ENCODE measurements around a stretch of chr1.

GRCh38 chr1:234553491-234554083 lies 56.4 kb downstream of the IRF2BP2 start:
- RRBS: no CpG with 5 or more reads among the region's 15 CpGs

DNA sequence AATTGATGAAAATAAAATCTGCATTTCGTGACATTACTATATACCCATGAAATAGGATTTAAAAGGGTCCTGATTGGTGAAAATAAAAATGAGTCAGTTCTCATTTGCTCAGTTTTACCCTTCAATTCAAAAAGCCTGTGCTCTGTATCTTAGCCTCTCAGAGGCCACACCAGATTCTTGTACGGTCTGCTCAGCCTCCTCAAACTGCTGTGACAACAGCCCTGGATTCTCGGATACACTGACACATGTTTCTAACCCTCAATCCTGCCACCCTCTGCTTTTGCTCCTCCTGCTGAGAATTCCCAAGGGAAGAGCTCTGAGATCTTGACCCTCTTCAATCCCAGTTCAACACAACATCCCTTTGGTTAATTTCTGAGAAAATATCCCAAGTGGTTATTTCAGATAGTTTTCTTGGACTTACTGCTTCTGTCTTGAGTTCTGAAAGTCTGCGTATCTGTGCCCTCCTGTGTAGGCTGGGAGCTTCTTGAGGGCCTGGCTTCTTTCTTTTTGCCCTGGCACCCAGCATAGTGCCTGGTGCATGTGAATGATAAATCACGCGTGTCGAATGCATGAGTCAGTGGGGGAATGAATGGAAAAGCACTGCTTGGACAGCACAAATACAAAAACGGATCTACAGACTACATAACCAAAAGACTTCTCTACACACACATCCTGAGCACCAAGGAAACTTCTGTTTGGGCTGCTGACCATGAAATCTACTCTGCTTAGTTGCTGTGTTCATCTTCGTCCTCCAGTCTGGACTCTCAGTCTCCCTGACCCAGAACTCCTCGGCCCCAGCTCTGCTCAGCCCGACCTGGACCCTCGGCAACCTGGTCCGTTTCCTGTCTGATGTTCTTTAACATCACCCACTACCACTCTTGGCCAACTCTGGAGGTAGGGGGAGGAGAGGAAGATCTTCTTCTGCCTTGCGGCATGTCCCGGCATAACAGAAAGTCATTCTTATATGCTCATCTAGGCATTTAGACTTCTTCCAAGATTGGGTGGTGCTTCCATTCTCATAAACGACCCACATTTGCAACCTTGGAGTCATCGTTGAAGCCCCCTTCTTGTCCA lies 24.4 kb downstream of the IRF2BP2 start:
- RRBS: no CpG with 5 or more reads among the region's 17 CpGs

GRCh38 chr1:234604410-234605667 lies 5.1 kb downstream of the IRF2BP2 start:
- RRBS: no CpG with 5 or more reads among the region's 8 CpGs

DNA sequence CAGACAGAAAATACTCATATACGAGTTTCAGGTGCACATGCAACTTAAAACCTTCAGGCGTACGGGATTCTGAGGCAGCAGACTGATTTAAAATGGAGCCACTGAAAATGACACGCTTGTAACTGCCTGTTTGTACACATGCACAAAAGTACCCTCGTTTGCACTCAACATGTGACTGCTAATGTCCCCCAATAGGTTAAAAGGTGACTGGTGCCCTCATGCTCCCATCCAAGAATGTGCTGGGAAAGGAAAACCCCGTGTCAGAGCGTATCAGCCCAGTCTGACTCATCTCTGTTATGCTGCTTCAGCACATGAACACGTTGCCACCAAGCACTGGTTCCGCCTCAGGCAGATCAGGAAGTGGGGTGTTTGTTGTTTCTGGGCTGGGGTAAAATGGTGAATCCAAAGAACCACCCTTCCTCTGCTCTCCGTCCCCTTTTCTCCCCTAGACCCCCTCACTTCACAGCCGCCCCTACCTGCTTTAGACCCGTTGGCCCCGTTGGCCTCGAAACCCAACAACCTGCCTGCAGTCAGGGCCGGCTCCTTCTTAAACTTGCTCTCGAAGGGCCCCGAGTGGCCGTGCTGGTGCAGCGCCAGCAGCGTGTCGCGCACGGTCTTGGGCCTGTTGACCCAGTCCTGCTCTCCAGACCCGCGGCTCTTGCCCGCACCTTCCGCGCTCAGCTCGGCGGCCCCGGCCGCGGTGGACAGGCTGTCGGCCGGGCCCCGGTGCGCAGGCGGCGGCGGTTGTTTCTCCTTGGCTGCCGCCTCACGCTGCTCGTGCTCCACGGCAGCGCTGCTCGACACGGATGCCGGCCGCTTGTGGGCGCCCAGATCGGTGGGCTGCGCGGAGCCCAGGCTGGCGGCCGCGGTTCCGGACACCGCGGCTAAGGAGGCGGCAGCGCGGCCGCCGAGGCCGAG lies 1.7 kb downstream of the IRF2BP2 start:
- RRBS: 3% methylated on average over 20 of the region's 65 CpGs

GRCh38 chr1:234610244-234610665 lies 277 bp upstream of the IRF2BP2 start:
- RRBS: 3% methylated on average over 19 of the region's 36 CpGs

- RRBS: no CpG with 5 or more reads among the region's 4 CpGs
Observed at GRCh38 chr1:234702621-234702885, 92.6 kb upstream of the IRF2BP2 start.

DNA sequence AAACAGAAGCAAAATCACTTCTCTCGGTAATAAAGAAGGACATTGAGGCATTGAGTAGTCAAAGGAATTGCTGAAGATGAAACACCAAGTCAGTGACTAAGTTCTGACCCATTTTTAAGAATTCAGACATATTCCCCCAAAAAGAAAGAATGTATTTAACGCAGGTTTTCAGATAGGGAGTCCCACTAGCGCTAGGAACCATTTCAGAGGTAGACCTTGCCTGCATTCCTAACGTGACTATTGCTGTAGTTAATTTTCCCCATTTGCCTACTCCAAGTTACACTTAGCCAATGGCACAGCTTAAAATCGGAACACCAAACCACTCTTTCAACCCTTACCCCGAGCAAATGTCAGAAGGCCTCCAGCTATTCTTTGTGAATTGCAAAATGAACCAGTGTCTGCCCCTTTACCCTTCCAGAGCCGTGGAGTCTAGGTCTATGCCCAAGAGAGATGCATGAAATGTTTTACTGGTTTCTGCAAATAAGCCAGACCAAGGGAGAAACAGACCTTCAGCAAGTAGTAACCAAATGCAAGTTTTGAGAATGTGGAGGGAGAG lies 109.0 kb upstream of the IRF2BP2 start:
- RRBS: no CpG with 5 or more reads among the region's 7 CpGs

- RRBS: no CpG with 5 or more reads among the region's 12 CpGs
Observed at GRCh38 chr1:234721545-234722284, 111.7 kb upstream of the IRF2BP2 start.

GRCh38 chr1:234724546-234725090 lies 114.6 kb upstream of the IRF2BP2 start:
- RRBS: no CpG with 5 or more reads among the region's 16 CpGs

DNA sequence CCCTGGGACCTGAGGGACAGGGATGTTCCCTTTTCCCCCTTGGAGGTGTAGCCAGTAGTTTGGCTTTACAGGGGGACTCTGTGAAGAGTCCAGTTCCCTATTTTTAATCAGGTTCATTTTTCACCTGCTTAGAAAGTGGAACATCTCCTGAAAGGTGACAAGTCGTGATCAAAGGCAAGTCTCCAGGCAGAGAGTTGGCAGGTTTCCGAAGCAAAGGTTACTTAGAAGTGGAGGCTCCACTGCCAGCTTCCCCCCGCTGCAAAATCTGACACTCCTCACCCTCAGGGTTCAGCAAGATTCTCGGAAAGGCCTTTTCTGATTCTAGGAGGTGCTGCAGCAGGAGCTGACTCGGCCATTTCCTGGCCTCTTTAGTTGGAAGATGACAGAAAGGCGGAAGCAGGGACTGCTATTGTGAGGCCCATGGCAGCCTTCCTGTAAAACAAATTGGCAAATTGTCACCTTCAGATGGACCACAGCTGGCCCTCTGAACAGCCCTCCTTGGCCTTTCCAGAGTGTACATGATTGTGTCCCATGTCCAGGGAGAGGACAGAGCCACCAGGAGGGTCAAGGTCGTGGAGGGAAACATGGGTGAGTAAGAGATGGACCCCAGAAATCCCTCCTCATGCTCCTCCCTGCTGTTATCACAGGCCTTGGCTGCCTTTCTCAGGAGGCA lies 115.2 kb upstream of the IRF2BP2 start:
- RRBS: no CpG with 5 or more reads among the region's 7 CpGs

GRCh38 chr1:234760351-234760730 lies 150.4 kb upstream of the IRF2BP2 start:
- RRBS: no CpG with 5 or more reads among the region's 5 CpGs

DNA sequence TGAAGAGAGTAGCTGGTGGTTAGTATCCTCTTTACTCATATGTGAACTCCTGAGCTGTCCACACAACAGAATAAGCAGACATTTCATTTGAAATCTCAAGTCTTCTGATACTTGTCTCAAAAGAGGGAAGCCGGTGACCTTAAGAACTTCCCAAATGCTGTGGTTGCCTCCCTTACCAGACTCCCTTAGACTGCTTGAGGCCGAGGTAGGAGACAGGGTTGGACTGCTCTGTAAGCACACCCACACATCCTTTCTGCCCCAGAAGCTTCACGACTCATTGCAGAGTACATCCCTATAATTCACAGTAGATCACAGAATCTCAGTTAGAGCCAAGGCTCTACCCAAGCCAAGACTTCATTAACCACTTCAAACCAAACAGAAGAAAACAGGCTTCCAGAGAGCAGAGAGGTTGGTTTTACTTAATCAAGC lies 244.2 kb upstream of the IRF2BP2 start:
- RRBS: no CpG with 5 or more reads among the region's 3 CpGs

DNA sequence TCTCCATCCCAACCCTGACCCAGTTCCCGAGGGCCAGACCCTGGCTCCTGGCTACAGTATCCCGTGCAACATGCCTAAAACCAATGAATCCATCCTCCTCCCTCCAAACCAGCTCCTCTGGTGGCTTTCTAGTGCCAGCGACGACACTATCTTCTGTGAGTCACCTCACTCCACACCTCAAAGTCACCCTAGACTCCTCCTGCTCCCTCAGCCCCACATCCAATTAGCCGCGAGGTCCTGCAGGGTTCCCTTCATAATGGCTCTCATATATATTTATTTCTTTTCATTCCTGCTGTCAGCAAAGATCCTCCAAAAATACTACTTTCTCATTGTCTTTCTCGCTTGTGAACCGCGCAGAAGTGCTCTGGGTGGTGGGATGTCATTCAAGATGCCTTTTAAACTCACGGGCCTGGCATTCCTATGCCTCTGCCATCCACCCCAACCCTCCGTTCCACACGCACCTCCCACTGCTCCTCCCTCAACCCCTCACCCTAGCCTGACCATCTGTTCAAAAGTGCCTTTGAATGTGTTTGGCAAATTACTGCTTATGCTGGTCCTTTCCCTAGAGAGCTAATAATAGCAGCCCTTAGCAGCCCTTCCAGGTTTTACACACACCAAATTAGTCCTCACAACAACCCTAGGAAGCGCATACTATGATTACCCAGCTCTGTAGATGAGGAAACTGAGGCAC lies 259.0 kb downstream of the TOMM20 start:
- RRBS: no CpG with 5 or more reads among the region's 13 CpGs

GRCh38 chr1:234894201-234894580 lies 234.4 kb downstream of the TOMM20 start:
- RRBS: no CpG with 5 or more reads among the region's 4 CpGs

- RRBS: no CpG with 5 or more reads among the region's 12 CpGs
Observed at GRCh38 chr1:234898578-234899360, 229.9 kb downstream of the TOMM20 start.

GRCh38 chr1:234917984-234919030 lies 210.3 kb downstream of the TOMM20 start:
- RRBS: 99% methylated on average over 5 of the region's 31 CpGs

GRCh38 chr1:234957350-234958387 lies 171.0 kb downstream of the TOMM20 start:
- RRBS: no CpG with 5 or more reads among the region's 20 CpGs

DNA sequence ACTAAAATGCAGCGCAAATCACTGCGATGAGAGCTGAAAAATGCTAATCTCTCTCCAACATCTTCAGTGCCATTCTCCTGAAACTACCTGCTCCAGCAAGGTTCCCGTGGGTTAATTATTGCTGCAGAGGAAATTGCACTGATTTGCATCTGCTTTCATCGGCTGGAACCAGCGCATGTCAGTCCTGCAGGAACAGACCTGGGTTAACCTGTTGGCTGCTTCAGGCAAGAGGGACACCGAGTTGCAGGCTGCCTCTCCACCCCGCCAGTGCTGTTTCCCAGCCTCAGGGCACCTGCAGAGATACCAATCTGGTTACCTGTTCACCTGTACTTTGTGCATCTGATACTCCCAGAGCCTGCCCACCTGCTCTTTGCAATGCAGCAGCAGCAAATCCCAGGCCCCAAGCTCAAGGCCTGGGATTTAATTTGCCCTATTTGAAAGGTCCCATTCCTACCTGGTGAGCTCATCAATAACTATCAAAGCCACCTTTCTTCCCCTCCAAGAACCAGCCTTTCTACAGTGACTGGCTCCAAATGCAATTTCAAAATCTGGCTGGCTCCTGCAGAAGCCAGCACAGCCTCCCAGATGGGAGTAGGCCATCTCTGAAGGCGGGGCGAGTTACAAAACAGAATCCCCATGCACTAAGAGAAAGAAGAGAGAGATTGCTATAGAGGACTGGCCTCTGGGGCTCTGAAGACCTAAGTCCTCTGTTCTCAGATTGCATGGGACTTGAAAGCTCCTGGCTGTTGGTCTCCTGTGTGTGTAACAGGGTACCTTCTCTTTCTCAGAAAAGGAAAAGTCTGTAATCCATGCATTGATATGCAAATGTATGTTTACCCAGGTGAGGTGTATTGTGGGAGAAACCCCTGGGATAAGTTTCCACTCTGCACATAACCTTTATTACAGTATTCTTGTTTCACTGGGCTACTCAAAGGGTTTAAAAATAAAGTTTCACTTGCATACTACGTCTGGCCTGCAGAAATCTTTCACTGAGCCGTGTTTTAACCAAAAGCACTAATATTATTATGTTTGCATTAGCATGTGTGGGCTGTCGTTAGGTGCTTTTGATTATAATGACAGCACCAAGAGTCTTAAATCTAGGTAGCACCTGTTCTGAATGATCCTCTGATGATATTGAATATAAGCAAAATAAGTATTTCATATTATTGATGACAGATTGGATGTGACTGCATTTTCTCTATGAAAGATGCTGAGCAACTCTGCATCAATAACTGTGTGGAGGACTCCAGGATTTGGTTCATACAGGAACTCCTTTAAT lies 67.6 kb downstream of the TOMM20 start:
- RRBS: no CpG with 5 or more reads among the region's 12 CpGs

DNA sequence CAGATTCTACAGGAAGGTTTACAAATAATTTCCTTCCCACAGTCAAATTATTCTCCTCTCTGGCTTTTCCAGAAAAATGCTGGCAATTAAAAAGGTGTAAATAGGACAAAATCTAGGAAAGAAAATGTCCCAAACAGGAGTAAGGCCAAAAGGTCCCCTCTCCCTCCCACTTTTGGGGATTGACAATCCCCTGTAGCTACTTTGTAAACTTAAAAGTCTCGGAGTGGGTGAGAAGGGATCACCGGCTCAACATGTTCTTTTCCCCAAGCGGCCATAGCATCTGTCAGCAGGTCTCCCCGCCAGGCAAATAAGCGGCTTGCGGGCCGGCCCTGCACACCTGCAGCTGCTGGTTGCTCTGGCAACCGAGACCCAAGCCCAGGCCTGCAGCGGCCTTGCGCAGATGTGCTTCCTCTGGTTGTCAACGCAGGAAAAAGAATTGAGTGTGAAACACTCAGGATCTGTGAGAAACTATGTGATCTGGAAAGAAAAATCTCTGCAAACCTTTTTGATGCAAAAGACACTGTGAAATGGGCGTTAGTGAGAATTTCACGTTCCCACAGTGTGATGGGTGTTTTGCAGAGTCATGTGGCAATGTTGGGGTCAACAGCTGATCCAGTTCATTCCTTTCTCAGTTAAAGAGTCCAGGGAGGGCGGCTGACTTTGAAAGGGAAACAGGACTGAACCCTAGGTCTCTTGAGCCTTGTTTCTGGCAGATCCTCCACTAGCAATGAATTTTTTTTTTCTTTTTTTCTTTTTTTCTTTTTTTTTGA lies 28.5 kb downstream of the TOMM20 start:
- RRBS: no CpG with 5 or more reads among the region's 14 CpGs

DNA sequence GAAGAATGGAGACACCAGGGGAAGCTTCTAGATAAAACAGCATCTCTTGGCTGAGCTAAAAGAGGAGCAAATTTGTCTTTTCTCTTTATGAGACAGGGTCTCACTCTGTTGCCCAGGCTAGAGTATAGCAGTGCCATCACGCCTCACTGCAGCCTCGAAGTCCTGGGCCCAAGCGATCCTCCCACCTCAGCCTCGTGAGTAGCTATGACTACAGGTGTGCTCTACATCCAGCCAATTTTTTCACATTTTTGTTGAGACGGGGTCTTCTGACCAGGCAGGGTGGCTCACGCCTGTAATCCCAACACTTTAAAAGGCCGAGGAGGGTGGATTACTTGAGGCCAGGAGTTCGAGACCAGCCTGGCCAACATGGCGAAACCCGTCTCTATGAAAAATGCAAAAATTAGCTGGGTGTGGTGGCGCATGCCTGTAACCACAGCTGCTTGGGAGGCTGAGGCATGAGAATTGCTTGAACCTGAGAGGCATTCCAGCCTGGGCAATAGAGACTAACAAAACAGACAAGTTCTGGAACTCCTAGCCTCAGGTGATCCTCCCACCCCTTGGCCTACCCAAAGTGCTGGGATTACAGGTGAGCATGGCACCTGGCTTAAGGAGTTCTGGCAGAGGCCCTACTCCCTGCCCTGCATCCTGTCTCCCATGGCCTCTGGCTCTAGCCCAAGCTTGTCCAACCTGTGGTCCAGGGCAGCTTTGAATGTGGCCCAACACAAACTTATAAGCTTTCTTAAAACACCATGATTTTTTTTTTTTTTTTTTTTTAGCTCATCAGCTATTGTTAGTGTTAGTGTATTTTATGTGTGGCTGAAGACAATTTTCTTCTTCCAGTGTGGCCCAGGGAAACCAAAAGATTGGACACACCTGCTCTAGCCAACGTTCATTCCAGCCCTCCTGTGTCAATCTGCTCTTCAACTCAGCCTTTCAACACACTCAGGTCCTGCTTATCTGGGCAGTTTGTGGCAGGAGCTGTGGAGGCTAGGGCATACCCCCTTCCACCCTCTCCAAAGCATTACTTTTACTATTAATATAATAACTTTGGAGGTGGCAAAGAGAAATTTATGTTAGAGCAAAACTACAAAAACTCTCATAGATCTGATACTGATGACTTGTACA lies 20.5 kb downstream of the TOMM20 start:
- RRBS: no CpG with 5 or more reads among the region's 12 CpGs